Temporal lobe (tissue), 2 donors: ENCODE measurements around the gene NKAPL.

GRCh38 chr6:28125331-28125902 is 1.0 kb downstream of the ZSCAN16 start:
- RAMPAGE, long total RNA: no peak

GRCh38 chr6:28226811-28227693 is 2.0 kb downstream of the ZSCAN9 start:
- RAMPAGE, long total RNA: no peak

GRCh38 chr6:28258861-28259481 is at the start of gene NKAPL:
NKAPL (plus strand) TSS chr6:28259297.
- RAMPAGE, long total RNA: no peak

DNA sequence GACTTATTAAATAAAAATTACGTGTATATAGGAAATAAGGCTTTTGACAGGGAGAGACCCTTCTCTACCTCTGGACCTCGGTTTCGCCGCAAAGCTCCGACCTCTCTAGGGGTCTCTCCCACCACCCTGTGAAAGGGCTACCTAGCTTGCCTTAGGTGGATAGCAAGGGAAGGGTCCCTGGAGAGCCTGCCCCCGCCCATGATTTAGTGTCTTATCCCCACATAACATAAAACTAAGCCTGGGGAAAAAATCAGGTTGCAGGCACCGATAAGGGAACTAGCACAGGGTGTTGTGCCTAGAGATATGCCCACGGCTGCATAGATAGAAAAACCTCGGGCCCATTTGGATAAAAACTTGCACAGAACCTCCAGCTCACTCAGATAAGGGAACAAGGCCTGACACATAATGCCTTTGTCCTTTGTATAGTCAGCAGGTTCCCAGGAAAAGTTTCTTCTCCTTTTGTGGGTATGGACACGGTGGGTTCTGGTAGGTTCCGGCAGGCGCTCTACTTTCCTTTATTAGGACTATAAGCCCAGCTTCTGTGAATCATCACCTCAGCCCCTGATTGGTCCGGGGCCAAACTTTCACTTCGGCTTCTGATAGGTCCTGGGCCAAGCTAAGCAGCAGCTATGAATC is 839 bp downstream of the ZSCAN31 start:
- RAMPAGE, long total RNA: no peak

DNA sequence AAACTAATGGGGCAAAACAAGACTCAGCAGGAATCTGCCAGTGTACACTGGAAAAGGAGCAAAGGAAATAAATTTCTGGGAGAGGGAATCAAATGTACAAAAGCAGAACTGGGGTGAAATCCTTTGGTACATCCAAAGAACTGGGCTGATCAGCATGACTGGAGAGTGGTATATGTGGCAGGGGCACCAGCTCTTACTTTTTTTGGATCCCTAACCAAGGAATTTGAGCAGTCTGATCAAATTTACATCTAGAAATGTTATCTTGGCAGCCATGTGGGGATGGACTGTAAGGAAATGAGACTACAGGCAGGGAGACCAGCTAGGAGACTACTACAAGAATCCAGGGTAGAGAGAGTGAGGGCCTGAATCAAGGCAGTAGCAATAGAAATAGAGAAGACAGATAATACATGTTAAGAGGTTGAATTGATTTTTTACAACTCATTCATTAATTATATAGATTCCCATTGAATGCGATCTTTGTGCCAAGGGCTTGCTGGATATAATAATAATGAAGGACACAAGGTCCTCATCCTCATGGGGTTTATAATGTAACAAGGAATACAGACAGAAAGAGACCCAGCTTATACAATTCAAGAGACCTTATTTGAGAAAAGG is 1.3 kb upstream of the ZSCAN31 start:
- RAMPAGE, long total RNA: no peak

GRCh38 chr6:28488848-28489690 is 26.5 kb downstream of the GPX6 start:
- RAMPAGE, long total RNA: no peak

DNA sequence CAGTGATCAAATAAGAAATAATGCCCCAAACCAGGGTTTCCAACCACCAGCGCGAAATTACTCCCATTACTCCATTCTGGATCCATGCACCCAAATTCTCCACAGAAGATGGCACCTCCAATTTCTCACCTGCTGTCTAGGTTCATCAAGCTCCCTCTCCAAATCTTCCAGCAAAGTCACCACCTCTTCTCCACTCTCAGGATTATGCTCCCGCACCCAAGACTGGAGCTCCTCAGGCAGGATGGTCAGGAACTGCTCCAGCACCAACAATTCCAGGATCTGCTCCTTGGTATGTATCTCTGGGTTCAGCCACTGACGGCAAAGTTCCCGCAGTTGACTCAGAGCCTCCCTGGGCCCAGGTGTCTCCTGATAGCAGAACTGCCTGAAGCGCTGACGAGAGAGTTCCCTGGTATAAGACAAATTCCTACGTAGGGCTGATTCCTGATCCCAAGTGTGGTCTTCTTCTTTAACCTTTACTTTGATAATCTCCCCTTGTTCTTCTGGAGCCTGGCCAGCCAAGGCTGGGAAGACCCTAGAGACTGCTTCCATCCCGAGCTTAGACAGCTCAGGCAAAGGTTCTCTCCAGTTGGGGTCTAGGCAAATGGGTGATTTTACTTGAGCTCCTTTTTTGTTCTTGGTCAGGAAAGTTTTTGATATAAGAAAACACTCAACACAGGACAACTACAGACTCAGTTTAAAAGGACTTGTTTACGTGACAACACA is 768 bp downstream of the SCAND3 start:
- RAMPAGE, long total RNA: no peak

GRCh38 chr6:28597341-28598374 is 10.6 kb upstream of the SCAND3 start:
- RAMPAGE, long total RNA: no peak

DNA sequence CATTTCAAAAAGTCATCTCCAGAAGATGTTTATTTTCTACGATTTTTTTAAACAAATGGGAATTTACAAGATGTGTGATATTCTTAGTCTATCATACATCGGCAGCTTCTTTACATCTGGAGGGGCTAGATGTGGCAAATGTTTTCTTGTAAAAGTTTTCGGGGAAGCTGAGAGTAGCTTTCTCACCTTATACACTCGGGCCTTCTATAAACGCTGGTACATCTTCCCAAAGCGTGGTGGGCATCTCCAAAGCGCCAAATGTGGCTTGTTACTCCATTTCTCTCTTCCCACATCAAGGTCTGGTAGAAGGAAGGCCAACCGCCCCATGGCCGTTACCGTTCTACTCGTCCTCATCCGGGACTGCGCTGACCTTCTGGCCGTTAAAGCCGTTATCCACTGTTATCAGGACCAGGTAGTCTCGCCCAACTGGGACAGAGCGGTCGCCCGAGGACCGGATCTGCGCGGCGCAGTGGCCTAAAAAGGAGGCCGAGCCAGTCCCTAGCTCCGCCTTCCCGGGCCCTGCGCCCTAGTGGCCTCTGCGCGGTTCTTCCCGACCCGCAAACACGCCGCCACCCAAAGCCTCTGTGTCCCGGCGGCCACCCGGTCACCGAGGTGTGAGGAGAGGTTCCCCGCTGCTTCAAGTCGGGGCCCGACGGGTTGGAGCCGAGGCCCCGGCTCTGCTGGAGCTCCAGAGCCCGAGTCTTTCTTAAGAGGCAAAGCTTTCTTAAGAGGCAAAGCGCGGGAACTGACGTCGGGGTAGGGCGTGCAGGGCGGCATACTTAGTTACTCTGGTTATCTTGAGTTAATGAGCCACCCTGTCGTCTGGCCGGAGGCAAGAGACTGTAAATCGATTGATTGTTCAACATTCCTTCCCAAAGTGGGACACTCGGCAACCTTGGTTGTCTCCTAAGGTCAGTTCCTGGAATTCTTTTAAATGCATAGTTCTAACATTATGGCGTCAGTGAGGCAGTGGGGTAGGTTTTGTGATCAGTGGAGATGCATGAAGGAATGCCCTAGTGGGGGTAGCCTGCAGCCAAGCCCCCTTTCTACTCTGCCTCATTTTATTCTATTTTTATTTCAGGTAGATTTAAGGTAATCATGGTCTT is 29.1 kb upstream of the SCAND3 start:
- RAMPAGE, long total RNA: no peak

DNA sequence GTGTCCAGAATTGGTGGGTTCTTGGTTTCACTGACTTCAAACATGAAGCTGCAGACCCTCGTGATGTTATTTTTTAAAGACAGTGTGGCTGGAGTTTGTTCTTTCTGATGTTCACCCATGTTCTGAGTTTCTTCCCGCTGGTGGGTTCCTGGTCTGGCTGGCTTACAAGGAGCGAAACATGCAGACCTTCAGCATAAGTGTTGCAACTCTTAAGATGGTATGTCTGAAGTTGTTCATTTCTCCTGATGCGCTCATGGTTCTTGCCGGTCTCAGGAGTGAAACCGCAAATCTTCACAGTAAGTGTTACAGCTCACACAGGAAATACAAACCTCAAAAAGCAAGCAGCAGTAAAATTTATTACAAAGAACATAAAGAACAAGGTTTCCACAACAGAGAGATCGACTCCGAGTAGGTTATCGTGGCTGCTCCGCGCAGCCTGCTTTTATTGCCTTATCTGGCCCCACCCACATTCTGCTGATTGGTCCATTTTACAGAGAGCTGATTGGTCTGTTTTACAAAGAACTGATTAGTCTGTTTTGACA is 39.4 kb downstream of the TRIM27 start:
- RAMPAGE, long total RNA: no peak

- RAMPAGE, long total RNA: no peak
Measured at GRCh38 chr6:28922477-28922642, 1.4 kb downstream of the TRIM27 start.

DNA sequence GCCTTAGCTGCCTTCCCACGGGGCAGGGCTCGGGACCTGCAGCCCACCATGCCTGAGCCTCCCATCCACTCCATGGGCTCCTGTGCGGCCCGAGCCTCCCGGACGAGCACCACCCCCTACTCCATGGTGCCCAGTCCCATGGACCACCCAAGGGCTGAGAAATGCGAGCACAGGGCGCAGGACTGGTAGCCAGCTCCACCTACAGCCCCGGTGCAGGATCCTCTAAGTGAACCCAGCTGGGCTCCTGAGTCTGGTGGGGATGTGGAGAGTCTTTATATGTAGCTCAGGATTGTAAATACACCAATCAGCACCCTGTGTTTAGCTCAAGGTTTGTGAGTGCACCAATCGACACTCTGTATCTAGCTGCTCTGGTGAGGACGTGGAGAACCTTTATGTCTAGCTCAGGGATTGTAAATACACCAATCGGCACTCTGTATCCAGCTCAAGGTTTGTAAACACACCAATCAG is 34.3 kb upstream of the TRIM27 start:
- RAMPAGE, long total RNA: no peak

DNA sequence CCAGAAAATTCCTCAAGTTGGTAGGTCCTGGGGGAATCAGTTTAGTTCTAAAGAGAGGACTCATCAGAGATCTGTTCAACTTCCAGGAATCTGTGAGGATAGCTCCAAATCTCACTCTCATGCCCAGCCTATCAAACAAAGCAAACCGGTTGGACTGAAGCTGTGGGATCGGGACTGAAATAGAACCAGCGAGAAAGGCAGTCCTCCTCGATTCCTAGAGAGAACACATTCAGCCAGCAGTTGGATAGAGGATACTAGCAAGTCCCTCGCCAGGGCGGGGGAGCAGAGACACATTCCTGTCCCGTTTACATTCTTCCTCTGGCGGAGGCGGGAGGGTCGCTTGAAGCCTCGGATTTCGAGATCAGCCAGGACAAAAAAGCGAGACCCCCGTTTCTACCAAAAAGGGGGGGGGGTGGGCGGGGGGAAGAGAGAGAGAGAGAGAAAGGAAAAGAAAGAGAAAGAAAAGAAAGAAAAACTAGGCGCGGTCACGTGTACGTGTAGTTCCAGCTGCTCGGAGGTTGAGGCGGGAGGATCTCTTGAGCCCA is 19.6 kb downstream of the ZNF311 start:
- RAMPAGE, long total RNA: no peak

GRCh38 chr6:29016789-29017389 is 11.8 kb upstream of the ZNF311 start:
- RAMPAGE, long total RNA: no peak

DNA sequence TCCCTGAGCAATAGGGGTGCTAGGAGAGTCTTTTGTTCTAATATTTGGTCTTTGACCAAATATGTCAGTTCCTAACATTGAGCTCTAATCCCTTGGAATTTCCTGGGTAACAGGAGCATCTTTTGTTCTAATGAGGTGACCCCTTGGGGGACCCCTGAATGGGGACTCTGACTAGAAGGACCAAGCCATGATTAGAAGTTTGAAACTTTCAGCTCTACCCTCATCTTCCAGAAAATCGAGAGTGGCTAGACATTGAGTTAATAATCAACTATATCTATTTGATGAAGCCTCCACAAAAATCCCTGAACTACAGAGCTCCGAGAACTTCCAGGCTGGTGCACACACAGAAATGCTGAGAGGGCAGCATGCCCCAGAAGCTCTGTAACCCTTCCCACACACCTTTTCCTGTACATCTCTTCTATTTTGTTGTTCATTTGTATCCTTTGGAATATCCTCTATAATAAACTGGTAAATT is 6.5 kb upstream of the OR2H2 start:
- RAMPAGE, long total RNA: no peak

DNA sequence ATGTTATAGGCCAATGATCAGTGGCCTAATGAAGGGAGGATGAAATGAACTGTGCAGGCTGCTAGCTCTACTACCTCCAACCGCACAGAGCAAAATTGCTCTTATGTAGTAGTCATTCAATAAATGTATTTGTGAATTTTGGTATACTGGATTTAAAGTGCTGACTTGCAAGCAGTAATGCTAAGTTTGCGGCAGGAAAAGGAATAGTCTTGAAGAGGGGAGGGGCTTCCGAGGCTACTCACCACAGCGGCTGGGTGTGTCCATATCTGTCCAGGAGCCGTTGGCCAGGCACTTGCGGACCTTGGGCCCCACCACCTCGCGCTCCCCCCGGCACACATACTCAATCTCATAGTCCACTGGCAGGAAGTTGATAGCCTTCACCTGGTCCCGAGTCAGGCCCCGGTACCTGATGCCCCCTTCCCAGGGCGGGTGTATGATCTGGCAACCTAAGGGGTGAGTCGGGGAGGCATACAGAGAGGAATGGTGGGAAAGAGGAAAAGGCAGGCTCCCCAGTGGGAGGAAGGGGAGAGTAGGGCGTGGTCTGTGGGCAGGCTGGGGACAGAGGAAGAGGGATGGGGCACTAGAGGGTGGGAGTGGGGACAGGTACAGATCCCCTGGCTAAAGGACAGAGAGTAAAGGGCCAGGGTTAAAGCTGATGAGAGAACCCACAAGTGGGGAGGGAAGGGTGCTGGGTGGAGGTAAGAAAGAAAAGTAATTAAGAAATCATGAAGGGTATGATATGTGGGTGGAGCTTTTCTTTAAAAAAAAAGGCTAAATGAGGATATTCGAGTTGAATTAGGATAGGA is 1.6 kb downstream of the GABBR1 start:
- RAMPAGE, long total RNA: no peak

- RAMPAGE, long total RNA: no peak
Measured at GRCh38 chr6:29708251-29709463, 14.6 kb upstream of the HLA-F start.

GRCh38 chr6:29759470-29759860 is 36.2 kb downstream of the HLA-F start:
- RAMPAGE, long total RNA: no peak

- RAMPAGE, long total RNA: no peak
Measured at GRCh38 chr6:29965757-29966673, 23.7 kb downstream of the HLA-A start.

GRCh38 chr6:30066509-30066823 is 532 bp upstream of the PPP1R11 start:
- RAMPAGE, long total RNA: no peak